ENCODE data around the genes CREG1 and MPZL1.

- PRO-cap, result no peak
Measured at GRCh38 chr1:165898623-165899030, 71.2 kb downstream of the UCK2 start.

DNA sequence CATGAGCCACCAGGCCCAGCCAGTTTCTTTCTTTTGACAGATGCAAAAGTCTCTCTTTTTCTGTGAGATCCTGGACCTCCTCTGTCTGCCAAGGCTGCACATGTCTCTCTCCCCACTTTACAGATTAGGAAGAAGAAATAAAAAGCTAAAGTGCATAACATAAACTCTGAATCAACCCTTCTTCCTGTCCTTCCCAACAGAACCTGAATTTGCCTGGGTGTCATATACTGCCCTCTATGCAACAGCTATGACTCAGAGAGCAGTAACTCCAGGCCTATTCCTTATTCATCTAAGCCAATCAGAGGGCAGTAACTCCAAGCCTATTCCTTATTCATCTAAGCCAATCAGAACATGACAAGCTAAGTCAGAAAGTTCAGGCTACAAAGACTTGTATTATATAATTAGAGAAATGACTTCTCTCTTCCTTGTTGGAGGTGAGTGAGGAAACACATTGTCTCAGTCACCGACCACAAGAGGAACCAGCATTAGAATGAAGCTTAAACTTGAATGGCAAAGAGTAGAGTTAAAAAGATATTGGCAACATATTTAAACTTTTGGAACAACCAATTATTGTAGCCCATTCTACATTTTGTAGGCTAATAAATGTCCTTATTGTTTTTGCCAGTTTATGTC lies 26.2 kb upstream of the TADA1 start:
- PRO-cap, result no peak

GRCh38 chr1:166947438-166948109 lies 27.8 kb downstream of the ILDR2 start:
- PRO-cap, result no peak

GRCh38 chr1:167058498-167058795 lies 31.7 kb downstream of the GPA33 start:
- PRO-cap, result no peak

DNA sequence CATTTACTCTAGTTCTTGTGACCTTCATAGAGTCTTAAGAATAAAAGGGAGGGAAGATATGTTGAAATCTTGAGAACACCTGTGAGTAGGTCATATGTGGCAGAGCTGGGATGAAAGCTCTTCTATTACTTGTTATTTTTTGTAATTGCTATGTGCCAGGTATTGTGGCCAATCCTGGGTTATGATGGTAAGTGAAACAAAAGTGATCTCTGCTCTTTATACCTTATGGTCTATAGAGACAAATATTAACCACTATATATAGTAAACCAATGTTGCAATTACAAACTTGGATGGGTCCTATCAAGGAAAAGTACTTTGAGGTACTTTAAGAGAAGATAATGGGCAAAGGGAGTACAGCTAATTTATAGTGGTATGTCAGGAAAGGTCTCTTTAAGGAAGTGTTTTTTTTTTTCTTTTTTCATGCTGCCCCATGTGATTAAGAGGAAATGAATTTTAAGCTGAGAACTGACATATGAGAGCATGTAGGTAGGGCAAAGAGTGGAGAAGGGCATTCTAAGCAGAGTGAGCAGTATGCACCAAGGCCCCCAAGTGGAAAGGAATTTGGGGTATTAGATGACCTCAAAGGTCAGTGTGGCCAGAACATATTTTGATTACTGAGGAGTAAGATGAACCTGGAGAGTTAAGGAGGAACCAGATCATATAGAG lies 43.3 kb downstream of the POU2F1 start:
- PRO-cap, result no peak

GRCh38 chr1:167270163-167270746 lies 49.6 kb downstream of the POU2F1 start:
- PRO-cap, result no peak

GRCh38 chr1:167439211-167440064 lies 78.9 kb downstream of the CD247 start:
- PRO-cap, result no peak

GRCh38 chr1:167552794-167554180 lies at the start of gene CREG1:
Gene CREG1 (minus strand): TSS chr1:167553762.
- PRO-cap, result unidirectional peak, plus-strand start at chr1:167553540; unidirectional peak, minus-strand start at chr1:167553762

- PRO-cap, result no peak
Measured at GRCh38 chr1:167632761-167633534, 2.9 kb downstream of the RCSD1 start.

DNA sequence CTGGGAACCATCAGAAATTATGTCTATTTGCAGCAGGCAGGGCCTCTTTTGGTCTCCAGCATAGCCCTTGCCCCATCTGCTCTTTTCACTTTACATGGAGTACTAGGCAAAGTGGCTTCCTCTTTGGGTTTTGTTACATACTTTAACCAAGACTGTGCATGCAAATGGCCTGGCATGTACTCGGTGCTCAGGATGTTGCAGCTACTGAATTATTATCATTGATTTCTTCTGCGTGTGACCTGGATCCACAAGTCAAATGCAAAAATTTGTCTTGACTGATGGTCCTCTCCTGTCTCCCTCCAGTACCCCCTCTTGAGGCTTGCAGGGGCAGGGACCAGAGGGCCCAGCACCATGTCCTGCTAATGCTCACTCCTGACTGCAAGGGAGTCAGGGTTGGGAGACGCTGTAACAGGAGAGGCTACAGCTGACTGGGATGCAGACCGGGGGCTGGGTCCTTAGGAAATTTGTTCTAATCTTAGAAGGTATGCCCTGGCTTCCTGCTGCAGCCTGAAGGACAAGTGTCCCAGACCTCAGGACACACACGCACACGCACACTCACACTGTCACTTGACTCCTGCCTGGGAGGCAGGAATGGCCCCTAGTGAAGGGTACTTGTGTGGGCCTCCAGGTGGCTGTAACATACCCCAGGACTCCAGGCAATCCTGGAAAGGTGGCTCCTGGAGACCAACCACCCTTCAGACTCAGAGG lies 39.6 kb downstream of the RCSD1 start:
- PRO-cap, result no peak

DNA sequence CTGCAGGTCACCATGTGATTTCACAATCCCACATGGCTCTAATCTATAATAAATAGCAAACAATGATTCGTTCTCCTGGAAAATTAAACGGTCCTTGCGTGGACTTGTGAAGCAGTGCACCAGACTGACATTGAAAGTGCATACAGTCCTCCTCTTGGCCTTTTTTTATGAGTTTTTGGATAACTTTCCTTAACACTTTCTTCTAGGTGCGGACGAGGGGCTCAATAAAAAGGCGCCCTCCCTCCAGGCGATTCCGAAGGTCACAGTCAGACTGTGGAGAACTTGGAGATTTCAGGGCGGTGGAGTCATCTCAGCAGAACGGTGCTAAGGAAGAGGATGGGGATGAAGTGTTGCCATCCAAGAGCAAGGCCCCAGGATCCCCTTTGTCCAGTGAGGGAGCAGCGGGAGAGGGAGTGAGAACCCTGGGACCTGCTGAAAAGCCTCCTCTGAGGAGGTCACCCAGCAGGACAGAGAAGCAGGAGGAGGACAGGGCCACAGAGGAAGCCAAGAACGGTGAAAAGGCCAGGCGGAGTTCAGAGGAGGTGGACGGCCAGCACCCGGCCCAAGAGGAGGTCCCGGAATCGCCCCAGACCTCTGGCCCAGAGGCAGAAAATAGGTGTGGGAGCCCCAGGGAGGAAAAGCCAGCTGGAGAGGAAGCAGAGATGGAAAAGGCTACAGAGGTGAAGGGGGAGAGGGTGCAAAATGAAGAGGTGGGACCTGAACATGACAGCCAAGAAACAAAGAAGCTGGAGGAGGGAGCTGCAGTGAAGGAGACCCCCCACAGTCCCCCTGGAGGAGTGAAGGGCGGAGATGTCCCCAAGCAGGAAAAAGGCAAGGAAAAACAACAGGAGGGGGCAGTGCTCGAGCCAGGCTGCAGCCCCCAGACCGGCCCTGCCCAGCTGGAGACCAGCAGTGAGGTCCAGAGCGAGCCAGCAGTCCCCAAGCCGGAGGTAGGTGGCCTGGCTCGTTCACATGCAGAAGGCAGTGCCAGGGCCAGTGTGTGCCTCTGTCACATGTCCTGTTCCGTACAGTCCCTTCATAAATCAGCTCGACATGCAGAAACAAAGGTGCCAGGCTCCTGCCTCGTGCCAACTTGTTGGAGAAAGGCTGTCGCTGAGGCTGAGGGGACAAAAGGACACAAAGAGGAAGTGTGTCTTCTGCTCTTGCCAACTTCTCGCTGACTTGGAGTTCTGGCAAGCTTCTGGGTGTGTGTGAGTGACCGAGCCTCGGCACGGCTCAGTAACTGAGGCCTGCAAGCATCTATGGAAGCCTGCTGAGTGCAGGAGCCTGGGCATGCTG lies 24.4 kb upstream of the MPZL1 start:
- PRO-cap, result no peak

DNA sequence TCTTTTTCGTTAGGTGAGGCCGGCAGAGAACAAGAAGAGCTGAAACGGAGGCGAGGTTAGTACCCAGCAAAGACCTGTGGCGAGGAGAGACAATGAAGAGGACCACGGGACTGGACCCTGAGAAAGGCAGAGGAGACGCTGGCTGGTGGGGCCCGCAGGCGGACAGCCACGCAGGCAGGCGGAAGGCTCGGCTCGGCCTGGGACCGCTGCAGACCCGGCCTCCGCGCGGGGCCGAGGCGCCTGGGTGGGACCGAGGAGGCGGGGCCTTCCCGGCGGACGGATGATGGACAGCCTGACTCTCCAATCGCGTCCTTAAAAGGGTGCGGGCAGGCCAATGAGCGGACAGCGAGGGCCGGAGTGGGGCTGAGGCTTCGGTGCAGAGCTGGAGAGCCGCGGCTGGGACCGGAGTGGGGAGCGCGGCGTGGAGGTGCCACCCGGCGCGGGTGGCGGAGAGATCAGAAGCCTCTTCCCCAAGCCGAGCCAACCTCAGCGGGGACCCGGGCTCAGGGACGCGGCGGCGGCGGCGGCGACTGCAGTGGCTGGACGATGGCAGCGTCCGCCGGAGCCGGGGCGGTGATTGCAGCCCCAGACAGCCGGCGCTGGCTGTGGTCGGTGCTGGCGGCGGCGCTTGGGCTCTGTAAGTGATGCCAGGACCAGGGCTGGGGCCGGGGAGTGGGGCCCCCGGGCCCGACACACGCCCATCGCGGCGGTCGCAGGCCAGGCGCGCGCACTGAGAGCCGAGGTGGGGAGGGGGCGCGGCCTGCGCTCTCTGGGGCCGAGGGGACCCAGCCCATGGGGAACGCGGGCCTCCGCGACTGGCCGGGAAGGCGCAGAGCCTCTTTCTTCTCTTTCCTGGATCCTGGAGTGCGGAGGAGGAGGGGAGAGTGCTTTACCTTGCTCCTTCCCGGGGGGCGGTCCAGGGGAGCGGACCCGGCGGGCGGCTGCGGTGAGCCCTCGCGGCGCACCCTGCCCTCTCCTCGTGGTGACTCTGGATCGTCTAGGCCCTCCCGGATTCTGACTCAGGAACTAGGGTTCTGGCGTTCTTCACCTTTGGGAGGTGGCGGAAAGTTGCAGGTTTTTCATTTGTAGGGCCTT lies at the start of gene MPZL1:
Gene MPZL1, plus strand, starts transcription at position 377 of the 1,095 bp plus-strand sequence.
- PRO-cap, result bidirectional peak, plus-strand start at position 377 of the sequence, minus-strand start at position 219 of the sequence; bidirectional peak, plus-strand start at position 590 of the sequence, minus-strand start at position 607 of the sequence; bidirectional peak, plus-strand start at position 693 of the sequence, minus-strand start at position 646 of the sequence; bidirectional peak, plus-strand start at position 843 of the sequence, minus-strand start at position 868 of the sequence; bidirectional peak, plus-strand start at position 1,018 of the sequence, minus-strand start at position 999 of the sequence

DNA sequence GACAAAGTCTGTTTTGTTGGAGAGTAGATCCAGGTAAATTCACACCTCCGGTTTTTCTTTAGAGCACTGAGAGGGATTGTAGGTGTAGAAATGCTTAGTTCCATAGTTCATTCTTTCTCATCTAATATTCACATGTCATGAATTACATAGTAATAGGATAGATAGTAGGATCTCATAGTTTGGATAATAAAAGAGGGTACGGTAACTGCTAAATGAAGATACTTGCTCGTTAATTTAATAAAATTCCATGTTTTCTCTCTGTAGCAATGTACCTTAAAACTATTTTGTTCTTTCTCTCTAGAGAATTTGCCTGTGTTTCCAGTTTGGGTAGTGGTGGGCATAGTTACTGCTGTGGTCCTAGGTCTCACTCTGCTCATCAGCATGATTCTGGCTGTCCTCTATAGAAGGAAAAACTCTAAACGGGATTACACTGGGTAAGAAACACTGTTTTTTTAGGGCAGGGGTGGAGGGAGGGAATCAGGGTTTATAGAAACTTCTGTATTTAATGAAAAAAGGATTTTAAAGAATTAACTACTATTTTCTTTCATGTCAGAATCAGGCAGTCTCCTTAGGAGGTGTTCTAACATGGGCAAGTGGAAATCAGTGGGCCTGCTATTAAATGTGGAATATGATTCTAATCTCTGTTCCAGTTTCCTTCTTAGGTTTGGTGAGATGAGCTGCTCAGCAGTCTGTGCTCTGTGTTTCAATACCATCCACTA lies 51.3 kb downstream of the MPZL1 start:
- PRO-cap, result no peak

DNA sequence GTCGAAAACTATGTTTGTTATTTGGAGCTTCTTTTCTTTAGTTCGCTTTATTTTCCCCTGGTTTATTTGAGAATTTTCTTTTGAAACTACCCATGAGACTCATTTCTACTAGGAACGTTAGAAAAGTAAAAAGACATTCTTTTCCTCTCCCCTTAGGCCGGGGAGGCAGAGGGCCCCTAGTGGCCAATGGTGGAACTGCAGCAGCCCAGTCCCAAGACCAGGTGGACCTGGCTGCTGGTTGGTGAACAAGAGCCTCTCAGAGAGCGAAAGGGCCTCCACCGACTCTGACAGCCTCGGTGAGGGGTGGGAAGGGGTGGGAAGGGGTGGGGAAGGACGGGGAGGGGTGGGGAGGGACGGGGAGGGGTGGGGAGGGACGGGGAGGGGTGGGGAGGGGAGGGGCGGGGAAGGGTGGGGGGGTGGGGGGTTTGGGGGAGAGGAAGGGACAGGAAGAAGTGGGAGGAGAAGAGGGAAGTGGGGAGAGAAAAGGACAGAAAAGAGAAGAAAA lies 9.1 kb upstream of the GPR161 start:
- PRO-cap, result no peak

DNA sequence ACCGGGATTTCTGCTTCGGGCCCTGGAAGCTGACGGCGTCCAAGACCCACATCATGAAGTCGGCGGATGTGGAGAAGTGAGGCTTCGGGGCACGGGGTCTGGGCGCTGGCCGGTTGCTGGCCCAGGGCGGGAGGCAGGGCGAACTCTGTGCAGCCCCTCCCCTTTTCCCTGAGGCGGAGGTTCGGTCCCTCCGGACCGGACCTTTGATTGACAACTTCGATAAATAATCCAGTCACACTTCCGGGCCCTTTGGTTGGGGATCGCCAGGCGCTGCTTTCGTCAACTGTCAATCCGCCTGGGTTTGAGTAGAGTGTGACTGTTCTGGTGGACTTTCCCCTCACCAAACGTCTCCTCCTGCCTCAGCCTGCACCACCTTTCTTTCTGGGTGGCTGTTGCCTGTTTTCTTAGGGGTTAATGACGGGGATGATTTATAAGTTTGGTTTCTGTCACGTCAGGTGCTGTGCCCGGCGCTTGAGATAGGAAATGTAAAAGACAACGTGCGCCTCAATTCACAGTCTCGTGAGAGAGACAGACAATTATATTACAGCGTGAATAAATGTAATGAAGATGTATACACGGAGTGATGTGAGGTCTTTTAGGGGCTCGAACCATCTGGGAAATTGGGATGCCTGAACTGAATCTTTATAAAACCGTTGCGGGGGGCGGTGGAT lies 479 bp downstream of the TIPRL start:
- PRO-cap, result bidirectional peak, plus-strand start at position 231 of the sequence, minus-strand start at position 78 of the sequence; bidirectional peak, plus-strand start at position 286 of the sequence, minus-strand start at position 303 of the sequence

DNA sequence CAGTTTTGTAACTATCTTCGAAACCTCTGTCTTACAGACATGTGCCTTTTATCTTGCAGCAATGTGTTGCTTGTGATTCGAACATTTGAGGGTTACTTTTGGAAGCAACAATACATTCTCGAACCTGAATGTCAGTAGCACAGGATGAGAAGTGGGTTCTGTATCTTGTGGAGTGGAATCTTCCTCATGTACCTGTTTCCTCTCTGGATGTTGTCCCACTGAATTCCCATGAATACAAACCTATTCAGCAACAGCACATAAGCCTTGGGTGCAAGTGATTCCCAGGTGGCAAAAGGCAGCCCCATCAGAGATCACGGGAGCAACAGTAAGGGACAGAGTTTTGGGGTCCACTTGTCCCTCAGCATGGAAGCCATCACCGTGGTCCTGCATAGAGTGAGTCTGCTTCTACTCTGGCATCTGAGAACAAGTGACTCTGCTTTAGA lies 16.8 kb downstream of the SFT2D2 start:
- PRO-cap, result no peak

DNA sequence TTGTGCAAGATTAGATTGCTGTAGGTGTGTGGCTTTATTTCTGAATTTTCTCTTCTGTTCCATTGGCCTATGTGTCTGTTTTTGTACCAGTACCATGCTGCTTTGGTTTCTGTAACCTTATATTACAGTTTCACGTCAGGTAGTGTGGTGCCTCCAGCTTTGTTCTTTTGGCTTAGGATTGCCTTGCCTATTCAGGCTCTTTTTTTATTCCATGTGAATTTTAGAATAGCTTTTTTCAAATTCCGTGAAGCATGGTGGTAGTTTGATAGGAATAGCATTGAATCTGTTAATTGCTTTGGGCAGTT lies 74.3 kb downstream of the TBX19 start:
- PRO-cap, result no peak

DNA sequence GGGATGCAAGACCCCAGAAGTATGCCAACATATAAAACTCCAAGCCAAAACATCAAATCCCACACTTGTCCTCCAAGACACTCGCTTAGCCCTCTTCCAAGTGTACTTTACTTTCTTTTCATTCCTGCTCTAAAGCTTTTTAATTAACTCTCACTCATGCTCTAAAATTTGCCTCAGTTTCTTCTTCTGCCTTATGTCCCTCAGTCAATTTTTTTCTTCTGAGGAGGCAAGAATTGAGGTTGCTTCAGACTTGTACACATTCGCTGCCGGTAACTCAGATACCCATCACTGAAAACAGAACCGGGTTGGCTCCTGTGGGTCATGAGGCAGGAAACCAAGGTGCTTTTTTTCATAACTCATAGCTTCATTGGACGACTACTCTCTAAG lies 82.1 kb downstream of the TBX19 start:
- PRO-cap, result no peak

GRCh38 chr1:168600829-168601028 lies 24.3 kb downstream of the XCL1 start:
- PRO-cap, result no peak

- PRO-cap, result no peak
Measured at GRCh38 chr1:168834281-168834774, 105.3 kb upstream of the DPT start.

Data from neuron (in vitro differentiated cells).